Ovary (tissue), 7 donors: ENCODE data around the genes DMD and PRRG1.

DNA sequence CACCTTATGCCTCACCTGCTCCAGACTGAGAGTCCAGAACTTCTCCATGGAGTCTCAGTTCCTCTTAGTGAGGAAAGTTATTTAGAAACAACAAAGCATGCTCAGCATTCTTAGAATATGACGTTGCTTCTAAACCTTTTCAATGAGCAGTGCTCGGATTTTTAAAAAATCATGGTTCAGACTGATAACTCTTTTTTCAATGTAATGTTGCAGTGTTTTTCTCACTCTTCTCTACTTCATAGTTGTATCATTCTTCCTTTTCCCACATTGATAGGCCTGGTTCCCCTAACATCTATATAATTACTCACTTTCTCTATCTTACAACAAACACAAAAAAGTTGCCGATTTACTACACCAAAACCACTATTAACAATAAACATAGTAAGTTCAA is 106.2 kb upstream of the IL1RAPL1 start:
- PRO-cap, 7 experiments: no peak in any of the 7 experiments
- RAMPAGE, long total RNA, 2 experiments: no peak in any of the 2 experiments

DNA sequence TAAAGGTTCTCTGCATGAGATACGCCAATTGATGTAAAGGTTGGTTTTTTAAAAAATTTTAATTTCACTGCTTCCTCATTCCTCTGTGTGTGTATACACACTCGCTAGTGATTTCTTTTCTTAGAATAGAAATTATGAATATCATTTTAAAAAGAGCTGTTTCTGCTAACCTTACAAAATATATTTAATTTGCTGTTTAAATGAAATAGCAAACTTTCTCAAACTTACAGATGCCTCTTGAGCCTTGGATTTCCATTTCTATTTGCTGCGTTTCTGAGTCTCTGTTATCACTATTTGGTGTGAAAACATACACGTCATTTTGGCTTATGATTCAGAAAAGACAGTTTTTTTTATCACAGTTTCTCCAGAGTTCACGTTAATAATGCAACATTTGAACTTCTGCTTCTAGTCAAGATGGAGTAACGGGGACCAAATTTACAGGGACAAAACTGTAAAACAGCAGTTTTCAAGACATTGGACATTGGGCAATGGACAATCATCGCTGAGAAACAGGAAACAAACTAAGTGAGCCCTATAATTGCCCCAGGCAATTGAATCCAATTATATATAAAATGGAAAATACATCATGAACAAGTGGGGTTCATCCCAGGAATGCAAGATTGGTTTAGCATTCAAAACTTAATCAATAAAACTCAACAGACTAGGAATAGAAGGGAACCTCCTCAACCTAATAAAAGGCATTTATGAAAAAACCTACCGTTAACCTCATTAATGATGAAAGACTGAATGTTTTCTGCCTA is 36.1 kb upstream of the TASL start:
- PRO-cap, 7 experiments: no peak in any of the 7 experiments
- RAMPAGE, long total RNA, 2 experiments: no peak in any of the 2 experiments

GRCh38 chrX:30852710-30853302 is 36.2 kb downstream of the TAB3 start:
- PRO-cap, 7 experiments: no peak in any of the 7 experiments
- RAMPAGE, long total RNA, 2 experiments: no peak in any of the 2 experiments

DNA sequence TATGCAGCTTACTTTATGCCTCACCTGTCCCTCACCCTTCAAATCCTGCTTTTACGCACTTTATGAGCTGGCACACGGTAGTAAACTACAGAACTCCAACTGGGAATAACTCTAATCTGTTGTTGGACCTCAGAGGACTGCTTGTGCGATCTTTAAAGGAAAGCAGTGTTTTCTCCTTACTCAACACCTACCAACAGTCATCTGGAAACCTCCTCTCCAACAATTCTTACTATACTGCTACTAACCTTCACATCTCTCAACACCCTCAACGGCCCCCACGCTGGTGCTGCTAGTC is 673 bp downstream of the TAB3 start:
- PRO-cap, 7 experiments: peak in 2 of 7 experiments; most common plus-strand start position 114 of the sequence (in 2)
- RAMPAGE, long total RNA, 2 experiments: no peak in any of the 2 experiments

- PRO-cap, 7 experiments: no peak in any of the 7 experiments
- RAMPAGE, long total RNA, 2 experiments: no peak in any of the 2 experiments
Observed at GRCh38 chrX:30971587-30972161, 82.6 kb upstream of the TAB3 start.

GRCh38 chrX:32491406-32491605 is 720.0 kb downstream of the DMD start:
- PRO-cap, 7 experiments: no peak in any of the 7 experiments
- RAMPAGE, long total RNA, 2 experiments: start-site peak on the minus strand in 1 of 2 experiments, at chrX:32491495-32491501 at its widest, 26 reads per replicate

DNA sequence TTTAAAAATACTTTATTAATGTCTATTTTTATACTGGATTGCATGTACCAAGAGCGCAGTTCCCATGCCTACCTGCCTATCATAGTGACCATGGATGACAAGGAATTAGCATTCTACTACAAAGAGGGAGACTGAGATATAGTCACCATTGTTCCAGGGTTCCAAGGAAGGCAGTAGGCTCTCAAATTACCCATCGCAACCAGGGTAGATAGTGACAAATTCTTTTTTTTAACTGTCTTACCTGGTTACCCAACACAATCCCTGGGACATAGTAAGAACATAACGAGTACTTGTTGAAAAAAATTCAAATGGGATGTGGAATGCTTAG is 618.0 kb downstream of the DMD start:
- PRO-cap, 7 experiments: no peak in any of the 7 experiments
- RAMPAGE, long total RNA, 2 experiments: no peak in any of the 2 experiments

DNA sequence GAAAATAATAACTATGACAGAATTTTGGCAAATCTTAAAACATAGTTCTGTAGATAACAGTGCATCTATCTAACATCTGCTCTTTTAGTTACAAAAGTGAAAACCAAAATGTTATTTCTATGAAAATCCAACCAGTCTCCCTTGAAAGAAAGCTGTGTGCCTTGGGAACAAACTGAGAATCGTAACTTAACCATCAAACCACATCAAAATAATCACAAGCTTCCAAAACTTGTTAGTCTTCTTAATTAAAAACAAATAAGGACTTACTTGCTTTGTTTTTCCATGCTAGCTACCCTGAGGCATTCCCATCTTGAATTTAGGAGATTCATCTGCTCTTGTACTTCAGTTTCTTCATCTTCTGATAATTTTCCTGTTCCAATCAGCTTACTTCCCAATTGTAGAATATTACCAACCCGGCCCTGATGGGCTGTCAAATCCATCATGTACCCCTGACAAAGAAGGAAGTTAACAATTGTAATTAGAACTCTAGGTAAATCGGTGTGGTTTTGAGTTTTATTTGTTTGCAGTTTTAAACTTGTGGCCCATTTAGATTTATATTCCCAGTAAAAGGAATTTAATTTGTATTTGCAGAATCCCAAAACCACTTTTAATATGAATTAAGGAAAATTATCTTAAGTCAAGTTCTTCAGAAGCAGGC is 567.4 kb downstream of the DMD start:
- PRO-cap, 7 experiments: no peak in any of the 7 experiments
- RAMPAGE, long total RNA, 2 experiments: start-site peak on the minus strand in 2 of 2 experiments, centred at positions 343 to 403 of the sequence, 27 to 32 reads per replicate

GRCh38 chrX:33032591-33033218 is 178.6 kb downstream of the DMD start:
- PRO-cap, 7 experiments: peak in 2 of 7 experiments; most common plus-strand start chrX:33032962 (in 1); most common minus-strand start chrX:33032812 (in 2)
- RAMPAGE, long total RNA, 2 experiments: no peak in any of the 2 experiments

GRCh38 chrX:33104283-33104673 is 107.1 kb downstream of the DMD start:
- PRO-cap, 7 experiments: no peak in any of the 7 experiments
- RAMPAGE, long total RNA, 2 experiments: no peak in any of the 2 experiments

GRCh38 chrX:33211317-33211880 is at the start of gene DMD:
DMD (minus strand) TSS chrX:33211549.
- PRO-cap, 7 experiments: peak in 6 of 7 experiments; most common plus-strand start chrX:33211661 (in 3); most common minus-strand start chrX:33211509 (in 3)
- RAMPAGE, long total RNA, 2 experiments: start-site peak on the minus strand in 2 of 2 experiments, at chrX:33211483-33211534 at its widest, 27 to 90 reads per replicate

GRCh38 chrX:33339270-33339600 is 127.9 kb upstream of the DMD start:
- PRO-cap, 7 experiments: no peak in any of the 7 experiments
- RAMPAGE, long total RNA, 2 experiments: no peak in any of the 2 experiments

DNA sequence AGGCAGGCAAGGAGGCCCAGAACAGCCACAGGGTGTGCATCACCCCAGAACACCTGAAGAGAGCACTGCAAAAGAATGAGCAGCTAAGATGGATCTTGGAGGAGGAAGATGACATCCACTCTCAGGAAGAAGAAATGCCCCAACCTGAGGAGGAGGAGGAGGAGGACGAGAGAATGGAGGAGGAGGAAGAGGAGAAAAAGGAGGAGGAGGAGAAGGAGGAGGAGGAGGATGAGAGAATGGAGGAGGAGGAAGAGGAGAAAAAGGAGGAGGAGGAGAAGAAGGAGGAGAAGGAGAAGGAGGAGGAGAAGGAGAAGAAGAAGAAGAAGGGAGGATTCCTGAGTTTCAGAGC is 288.1 kb upstream of the FAM47C start:
- PRO-cap, 7 experiments: no peak in any of the 7 experiments
- RAMPAGE, long total RNA, 2 experiments: no peak in any of the 2 experiments

DNA sequence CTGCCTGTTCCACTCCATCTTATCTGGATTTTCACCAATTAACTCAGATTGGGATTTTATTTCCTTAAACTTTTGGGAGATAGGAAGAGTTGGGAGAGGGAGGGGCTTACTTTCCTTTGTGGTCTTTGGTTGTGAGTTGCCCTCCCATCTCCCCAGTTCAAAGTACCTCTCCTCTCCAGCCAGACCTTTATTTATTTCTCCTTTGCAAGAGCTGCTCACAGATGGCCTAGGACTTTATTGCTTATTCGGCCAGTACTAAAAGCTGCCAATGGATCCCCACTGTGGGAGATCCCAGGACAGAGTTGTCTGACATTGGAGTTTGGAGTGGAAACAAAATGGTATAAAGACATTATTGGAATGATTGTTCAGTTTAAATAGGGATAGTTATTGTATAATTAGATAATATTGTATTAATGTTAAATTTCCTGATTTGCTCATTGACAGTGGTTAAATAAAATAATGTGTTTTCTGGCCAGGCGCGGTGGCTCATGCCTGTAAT is 49.5 kb upstream of the FAM47C start:
- PRO-cap, 7 experiments: no peak in any of the 7 experiments
- RAMPAGE, long total RNA, 2 experiments: no peak in any of the 2 experiments

DNA sequence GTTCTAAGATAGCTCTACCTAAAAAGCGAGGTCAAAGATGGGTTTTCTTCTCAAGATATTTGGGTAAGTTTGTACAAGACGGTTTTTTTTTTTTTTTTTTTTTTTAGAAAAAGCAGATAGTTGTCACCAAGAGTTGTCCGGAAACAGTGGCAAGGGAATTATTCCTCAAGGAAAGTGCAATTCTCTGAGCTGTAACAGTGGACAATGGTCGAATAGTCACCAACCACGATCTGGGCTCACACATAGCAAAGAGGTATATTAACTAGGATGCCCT is 650 bp upstream of the PRRG1 start:
- PRO-cap, 7 experiments: no peak in any of the 7 experiments
- RAMPAGE, long total RNA, 2 experiments: no peak in any of the 2 experiments

DNA sequence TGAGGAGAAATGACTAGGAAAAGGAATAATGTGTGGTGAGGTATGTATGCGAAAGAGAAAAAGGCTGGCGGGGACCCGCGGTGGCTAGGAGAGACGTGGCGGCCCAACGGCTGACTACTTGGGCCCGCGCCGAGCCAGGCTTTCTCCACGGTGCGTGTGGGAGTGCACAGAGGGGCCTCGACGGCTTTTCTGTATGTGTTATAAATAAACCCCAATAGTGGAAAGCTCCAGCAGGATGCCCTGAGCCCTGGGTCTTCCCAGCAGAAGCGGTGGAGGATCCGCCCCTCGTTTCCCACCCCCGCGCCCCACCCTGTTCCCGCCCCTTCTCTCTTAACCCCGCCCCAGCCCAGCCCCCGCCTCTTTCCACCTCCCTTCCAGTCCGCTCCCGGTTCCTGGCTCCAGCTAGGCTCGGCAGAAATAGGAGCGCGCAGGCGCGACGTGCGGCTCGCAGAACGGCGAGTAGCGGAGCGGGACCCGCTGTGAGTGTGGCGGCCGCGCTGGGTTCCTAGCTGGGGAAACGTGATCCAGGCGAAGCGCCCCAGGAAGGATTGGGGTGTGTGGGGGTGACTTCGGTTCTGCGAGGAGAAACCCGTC is at the start of gene PRRG1:
Gene PRRG1 (plus strand): TSS at position 448 of the 594 bp plus-strand sequence.
- PRO-cap, 7 experiments: peak in 7 of 7 experiments; most common plus-strand start position 448 of the sequence (in 7); most common minus-strand start position 264 of the sequence (in 4)
- RAMPAGE, long total RNA, 2 experiments: start-site peak on the plus strand in 2 of 2 experiments, centred at positions 435 to 442 of the sequence, 69 to 182 reads per replicate

DNA sequence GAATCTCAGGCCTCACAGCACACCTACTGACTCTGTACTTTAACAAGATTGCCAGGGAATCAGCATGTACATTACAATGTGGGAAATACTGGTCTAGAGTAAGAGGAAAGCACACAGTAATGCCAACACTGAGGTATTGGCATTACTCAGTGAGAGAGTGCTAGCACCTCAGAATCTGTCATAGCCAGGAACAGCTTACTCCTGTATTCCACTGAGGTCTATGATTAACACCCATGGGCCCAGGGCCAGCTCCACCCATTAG is 56.0 kb downstream of the LANCL3 start:
- PRO-cap, 7 experiments: no peak in any of the 7 experiments
- RAMPAGE, long total RNA, 2 experiments: no peak in any of the 2 experiments

DNA sequence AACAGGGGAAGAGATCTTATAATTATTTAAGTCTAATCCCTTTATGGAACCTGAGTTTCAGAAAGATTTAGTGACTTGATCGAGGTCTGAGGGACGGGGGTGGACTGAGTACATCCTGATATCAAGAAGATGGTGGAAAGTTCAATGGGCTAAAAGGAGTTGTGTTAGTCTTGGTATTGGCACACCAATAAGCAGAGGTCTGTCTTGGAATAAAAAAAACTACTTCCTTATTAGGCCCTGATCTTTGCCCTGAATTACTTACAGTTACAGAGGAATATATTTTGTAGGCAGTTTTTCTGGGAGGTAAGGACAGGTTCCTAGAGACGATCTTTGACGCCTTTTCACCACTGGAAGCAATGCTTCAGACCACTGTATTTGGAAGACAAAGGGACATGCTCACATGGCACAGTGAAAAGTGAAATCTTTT is 698 bp upstream of the XK start:
- PRO-cap, 7 experiments: no peak in any of the 7 experiments
- RAMPAGE, long total RNA, 2 experiments: no peak in any of the 2 experiments

GRCh38 chrX:38293798-38294711 is 33.3 kb downstream of the RPGR start:
- PRO-cap, 7 experiments: no peak in any of the 7 experiments
- RAMPAGE, long total RNA, 2 experiments: no peak in any of the 2 experiments

DNA sequence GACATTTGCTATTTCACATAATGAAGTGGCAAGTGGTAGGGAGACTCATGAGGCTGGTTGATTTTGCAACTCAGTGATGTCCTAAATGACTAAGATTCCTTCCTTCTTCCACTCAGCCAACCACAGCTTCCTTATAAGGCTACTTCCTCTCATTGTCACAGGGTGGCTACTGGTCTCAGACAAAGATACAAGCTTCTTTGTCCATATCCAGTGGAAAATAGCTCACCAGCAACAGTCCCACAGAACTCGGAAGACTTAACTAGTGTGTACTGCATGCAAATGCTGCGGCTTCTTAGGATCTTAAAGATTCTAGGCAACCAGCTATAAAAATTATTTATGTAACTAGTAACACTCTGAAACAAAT is 5.2 kb upstream of the OTC start:
- PRO-cap, 7 experiments: no peak in any of the 7 experiments
- RAMPAGE, long total RNA, 2 experiments: no peak in any of the 2 experiments